ENCODE results near the genes SP8 and CDCA7L.

DNA sequence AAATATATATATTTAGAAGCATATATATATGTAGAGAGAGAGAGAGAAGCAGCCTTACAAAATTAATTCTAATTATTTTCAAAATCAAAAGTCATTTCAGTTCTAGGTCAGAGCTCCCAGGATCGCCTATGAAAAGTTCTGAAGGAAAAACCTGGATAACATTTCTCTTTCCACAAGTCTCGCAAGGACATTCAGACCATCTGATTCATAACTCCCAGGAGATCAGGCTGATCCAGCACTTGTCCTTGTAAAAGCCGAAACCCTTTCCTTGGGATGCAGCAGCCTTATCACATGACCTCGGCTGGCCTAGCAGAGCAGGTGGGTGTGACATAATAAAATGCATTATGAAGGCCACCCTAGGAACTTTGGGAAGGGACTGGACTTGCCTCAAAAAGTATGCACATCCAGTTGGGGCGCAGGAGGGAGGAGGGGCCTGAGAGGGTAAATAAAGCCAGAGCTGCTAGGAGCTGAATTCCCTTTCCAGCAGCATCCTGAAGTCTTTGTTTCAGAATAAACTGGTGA is 260.9 kb downstream of the SNX13 start:
- PRO-cap: no peak

DNA sequence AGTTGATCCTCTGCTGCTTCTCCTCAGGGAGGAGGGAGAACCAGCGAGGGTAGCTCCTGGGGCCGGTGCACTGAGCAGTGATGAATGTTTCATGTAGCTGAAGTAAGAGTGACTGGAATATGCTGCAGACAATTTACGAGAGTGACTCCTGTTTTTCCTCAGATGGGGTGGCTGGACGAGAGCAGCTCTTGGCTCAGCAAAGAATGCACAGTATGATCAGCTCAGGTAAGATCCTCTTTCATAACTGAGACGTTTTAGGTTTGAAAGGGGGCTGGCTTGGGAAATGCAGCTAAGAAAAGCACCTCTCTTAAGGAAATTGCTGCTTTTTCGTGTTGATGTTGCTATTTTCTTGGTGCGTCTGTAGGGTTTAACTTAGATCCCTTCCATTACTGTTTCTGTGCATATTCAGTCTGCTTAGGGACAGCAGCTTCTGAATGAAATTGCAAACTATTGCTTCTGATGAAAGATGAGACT is 588 bp downstream of the HDAC9 start:
- PRO-cap: no peak

DNA sequence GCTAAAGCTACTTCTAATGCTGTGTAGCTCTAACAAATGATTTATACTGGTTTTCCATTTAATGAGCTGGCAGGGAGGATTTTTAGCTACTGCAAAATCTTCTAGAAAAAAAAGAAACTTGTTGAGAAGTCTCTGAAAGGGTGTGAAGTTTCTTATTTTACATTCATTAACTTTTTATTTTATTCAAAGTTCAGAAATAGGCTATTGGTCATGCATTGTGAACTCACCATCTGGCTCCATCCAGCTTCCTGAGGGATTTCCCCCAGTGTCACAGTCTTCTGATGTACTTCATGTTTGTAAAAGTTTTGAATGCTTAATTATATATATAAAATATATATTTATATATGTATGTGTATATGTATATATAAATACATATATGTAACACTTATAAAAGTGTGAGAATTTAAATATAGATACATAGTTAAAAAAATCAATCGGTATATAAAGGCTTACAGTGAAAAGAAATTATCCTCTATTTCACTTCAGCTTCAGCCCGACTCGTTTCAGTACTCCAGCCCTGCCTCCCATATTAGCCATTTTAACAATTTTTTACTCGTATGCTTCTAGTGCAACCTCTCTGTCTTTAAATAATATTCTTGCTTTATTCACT is 35.0 kb downstream of the HDAC9 start:
- PRO-cap: no peak

- PRO-cap: no peak
Observed at GRCh38 chr7:18584806-18585780, 89.5 kb downstream of the HDAC9 start.

- PRO-cap: no peak
Observed at GRCh38 chr7:19772270-19772784, 1.1 kb downstream of the TMEM196 start.

DNA sequence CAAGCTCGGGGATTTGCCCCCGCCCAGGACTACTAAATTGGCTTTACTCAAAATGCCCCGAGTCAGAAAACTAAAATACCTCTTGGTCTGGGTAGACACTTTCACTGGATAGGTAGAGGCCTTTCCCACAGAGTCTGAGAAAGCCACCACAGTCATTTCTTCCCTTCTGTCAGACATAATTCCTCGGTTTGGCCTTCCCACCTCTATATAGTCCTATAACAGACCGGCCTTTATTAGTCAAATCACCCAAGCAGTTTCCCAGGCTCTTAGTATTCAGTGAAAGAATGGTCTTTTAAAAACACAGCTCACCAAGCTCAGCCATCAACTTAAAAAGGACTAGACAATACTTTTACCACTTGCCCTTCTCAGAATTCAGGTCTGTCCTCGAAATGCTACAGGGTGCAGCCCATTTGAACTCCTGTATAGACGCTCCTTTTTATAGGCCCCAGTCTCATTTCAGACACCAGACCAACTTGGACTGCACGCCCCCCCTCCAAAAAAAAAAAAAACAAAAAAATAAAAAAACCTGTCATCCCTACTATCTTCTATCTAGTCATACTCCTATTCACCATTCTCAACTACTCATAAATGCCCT is 92.1 kb downstream of the MACC1 start:
- PRO-cap: no peak

- PRO-cap: no peak
Observed at GRCh38 chr7:20200408-20201261, 16.5 kb downstream of the MACC1 start.

DNA sequence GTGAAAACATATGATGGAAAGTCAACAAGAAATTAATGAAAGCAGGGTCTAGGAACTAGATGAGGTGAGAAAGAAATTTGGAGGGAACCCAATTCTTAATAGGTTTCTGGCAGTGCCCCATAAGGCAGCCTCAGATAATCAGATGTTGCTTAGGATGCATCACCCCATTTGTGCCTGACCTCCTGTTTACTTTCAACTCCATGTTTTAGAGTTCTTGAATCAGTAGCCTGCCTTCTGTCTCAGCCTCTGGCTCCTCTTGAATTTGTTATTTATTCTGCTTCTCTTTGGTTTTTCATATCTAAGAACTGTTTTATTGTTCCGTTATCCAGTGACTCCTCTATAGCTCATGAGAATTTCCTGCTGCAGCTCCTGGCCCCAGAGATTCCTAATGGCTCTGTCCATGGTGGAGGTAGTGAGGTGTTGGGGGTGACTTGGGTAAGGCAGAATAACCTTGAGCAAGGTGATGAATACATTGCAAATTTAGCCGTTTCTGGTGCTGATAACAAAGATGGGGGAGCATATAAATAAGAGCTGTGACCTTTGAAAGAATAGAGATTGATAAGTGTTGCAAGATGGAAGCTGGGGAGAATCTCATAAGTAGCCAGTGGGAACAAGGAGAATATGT is 17.6 kb downstream of the ITGB8 start:
- PRO-cap: no peak

DNA sequence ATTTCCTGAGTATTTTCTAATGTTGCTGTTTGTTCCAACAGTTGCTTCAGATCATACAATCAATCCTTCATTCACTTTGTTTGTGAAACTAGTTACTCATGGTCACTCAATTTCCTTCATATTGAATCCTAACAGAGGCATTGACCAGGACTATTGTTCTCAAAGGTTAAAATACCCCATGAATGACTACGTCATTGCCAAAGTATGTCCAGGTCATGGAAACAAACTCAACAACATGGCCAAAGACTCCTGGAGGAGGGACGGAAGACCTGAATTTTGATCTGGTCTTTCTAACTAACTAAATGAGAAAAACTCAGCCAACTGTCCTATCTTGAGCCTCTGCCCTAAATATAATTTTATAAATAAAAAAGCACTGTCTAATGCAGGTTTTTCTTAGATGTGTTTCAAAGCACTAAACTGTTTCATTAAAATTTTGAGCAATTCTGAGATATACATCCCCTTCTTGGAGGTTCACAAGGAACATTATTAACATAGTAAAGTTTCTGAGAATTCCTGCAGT is 53.9 kb upstream of the ABCB5 start:
- PRO-cap: no peak

- PRO-cap: no peak
Observed at GRCh38 chr7:20778065-20778739, 8.5 kb downstream of the SP8 start.

GRCh38 chr7:20784655-20785298 is 1.9 kb downstream of the SP8 start:
- PRO-cap: no peak

DNA sequence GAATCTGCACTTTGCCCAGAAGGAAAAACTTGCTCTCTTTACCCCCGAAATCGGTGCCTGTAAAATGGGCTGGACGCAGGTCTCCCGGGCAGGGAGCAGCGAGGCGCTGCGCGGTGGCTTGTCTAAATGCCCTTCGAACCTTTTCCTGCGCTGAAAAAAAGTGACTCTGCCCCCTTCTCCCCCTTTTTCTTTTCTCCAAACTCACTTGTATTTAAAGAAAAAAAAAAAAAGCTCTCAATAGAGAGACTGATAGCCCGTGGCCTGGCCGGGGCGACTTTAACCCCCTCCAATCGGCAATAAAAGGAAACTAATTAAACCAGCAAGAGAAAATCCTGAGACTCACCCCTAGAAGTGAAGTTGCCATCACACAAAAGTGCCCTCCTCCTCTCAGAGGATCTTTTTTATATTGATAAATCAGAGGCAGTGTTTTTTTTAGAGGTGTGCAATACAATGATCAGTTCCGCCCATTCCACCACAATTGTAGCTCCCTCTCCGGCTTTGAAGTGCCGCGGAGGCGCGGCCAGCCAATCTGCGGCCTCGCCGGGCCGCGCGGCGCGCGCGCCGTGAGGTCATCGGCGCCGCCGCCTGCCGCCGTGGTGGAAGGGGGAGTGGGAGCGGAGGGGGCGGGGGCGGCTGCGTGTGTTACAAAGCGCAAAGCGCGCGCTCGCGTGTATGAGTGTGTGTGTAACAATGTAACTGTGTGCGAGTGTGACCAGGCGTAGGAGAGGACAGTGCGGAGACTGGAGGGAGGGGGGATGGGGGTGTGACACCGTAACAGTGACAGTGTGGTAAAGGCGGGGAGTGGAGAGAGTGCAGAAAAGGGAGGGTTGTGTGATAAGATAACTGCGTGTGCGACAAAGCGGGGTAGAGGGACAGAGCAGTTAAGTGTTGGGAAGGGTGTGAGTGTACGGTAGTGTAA is at the start of gene SP8:
TSS of gene SP8 (minus strand) at position 452 of the 919 bp plus-strand sequence.
- PRO-cap: no peak

GRCh38 chr7:21344784-21345453 is 83.0 kb upstream of the SP4 start:
- PRO-cap: no peak

GRCh38 chr7:21426141-21426966 is 1.5 kb upstream of the SP4 start:
- PRO-cap: no peak

DNA sequence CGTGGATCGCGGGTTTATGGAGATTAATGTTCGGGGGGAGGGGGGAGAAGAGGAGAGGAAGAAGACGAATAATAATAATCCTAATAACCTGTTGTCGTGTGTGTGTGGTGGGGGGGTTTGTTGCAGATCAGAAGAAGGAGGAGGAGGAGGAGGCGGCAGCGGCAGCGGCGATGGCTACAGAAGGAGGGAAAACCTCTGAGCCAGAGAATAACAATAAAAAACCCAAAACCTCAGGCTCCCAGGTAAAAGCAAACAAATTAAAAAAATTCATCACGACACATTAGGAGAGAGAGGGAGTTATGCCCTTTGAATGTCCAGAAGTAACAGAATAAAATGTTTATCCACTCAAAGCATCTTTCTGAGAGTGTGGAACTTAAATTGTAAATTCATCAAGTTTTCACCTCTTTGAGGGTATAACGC is 678 bp downstream of the SP4 start:
- PRO-cap: no peak

- PRO-cap: unidirectional peak, minus-strand start at chr7:21945877
Observed at GRCh38 chr7:21945153-21946500, at the start of gene CDCA7L. Gene CDCA7L, minus strand, starts transcription at chr7:21945899.

GRCh38 chr7:21971800-21972086 is 26.0 kb upstream of the CDCA7L start:
- PRO-cap: no peak

DNA sequence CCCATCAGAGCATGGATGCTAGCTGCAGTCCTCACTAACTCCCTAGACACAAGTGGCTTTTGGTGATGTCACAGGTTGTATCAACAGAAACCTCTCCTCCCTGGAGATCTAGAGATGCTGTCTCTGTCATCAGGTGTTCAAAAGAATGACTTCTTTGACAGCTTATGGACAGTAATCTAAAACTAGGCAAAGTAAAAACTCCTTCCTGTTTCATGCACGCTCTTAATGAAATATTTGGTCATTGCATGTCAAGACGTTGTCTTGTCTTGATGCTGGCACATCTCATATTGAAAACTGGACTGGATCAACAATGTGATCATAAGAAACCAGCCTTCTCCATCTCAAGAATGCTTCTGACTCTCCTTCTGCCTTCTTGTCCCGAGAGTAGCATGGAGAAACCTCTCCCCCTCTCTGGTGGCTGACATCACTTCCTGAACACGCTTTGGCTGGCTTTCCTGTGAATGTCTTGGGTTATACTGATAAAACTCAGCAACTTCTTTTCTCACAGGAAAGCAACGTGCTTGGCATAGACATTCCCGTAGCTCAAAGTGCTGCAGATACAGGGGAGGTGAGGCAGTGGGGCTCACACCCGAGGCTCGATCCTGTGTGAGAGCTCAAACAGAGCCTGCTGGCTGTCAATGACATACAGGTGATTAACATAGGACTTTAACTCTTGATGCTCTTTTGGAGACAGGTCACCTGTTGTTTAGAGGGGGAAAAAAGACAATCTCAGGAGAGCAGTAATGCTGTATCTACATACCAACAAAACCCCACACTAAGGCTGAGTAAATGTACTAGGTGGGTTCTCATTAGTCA is 176.3 kb upstream of the CDCA7L start:
- PRO-cap: no peak

DNA sequence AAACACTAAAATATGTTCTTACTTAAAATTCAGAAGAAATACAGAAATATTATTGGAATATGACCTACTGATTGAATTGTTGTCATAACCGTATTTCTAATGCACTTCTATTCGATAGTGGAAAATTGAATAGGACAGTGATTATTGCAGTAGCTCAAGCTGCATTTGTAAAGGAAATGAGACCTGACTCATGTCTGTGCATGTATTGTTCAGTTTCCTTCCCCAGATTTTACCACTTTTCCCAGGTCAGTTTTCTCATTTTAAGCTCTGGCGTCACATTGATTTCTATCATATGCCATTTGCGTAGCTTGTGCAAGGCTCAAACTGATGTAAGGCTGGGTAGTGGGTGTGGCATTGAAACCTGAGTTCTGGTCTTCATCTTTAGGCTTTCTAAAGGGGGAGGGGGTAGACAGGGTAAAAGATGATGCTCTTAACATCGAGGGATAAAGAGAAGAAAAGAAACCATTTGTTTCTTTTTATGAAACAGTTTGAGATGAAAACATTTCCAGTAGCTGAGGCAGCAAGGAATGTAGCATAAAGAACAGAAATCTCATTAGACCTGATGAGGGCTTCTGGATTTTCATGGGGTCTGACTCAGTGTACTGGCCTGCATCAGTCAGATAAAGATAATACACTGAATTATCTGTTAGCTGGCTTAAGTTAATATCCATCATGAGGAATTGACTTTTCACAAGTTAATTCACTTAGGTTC is 182.2 kb upstream of the CDCA7L start:
- PRO-cap: no peak

DNA sequence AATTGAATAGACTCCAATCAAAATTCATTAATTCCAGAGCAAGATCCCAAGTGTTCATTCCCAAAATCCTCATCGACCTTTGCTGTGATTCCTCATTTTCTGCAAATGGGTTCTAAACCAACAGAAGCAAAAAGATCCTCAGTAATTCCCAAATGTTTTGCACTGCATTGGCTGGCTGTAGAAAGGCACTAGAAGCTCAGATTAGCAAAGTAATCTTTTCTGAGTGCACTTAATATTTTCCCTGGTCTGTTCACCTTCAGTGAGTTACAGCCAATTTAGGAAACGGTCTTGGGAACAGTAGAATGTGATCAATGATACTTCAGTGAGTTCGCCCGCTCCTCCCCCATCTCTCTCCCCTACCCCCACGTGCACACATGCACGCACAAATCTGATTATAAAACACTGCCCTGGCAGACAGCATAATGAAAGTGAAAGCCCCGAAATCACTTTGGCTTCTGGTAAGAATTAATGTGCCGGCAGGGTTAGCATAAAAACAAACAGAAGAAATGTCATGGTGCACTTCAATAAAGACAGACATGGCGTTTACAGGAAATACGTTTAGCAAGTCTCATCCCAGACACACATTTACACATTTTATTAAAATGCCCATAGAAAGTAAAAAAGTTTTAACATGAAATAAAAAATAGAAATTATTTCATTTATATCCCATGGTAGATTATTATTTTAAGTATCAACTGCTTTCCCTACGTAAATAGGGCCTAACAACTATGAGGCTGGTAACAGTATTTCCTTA is 201.4 kb upstream of the CDCA7L start:
- PRO-cap: no peak

All from tibial artery (tissue), 1 donor.